Paraaortic lymph node (tissue), 1 donor: ENCODE measurements around a stretch of chr3.

DNA sequence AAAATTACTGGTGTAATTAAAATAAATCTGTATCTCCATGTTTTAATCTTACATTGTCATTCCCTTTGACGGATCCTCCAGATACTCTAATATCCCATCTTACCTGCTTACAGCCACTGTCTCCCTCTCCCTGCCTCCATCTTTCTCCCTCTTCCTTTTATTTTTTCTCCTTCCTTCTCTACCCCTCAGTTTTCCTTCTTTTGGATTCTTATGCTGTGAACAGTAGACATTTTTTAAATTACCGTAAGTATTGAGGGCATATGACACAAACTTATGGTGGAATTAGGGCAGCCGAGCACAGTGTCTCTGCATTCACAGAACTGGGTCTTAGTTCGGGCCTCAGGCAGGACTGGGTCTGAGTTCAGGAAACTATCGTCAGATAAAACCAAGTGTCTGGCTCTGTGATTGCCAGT, 146.1 kb downstream of the LMLN start:
- PRO-cap, result no peak

GRCh38 chr3:198158109-198158502, 198.1 kb downstream of the LMLN start:
- PRO-cap, result no peak